Trachea (tissue), 1 donor: ENCODE measurements around a stretch of chr2.

DNA sequence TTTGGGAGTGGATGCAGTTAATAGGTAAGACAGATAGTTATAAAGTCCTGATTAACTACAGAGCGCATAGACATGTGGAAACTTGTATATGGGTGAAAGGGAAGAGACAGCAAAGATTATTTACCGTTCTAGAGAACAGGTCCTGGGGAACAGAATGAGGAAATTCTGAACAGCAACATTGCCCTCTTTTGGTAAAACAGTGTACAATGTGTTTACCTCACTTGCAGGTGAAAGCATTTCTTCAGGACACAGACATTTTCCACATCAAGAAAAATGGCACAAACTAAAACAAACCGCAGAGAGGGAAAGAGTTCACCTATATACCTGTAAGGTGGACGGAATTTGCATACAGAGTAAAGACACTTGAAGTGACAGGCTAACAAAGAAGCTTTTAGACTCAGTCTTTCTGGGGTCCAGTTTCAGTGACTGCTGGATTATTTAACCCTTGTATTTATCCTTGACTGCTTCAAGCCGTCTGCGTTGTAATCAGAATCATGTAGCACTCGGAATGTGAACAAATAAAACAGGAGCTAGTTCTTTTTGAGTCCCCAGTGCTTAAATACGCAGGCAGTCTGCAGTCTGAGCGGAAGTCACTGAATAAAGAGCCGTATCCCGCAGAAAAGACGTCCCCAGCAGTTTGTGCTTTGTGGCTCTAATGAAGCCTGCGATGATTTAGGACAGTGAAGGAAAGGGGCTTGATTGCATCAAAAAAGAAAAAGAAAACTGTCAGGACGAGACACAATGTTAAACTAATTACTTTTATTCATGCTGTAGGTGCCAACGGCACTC lies 364.8 kb upstream of the GALNT5 start:
- PRO-cap = no peak

- PRO-cap = no peak
These were observed 34.5 kb downstream of the CYTIP start for GRCh38 chr2:157409274-157409975.

GRCh38 chr2:157409976-157410199 lies 34.0 kb downstream of the CYTIP start:
- PRO-cap = no peak

GRCh38 chr2:157529450-157529741 lies 85.5 kb upstream of the CYTIP start:
- PRO-cap = no peak

GRCh38 chr2:157967264-157967734 lies 91.2 kb upstream of the ACVR1 start:
- PRO-cap = no peak

- PRO-cap = no peak
These were observed 38.5 kb upstream of the UPP2 start for GRCh38 chr2:158063249-158063572.

GRCh38 chr2:158663257-158664079 lies 131.6 kb upstream of the DAPL1 start:
- PRO-cap = no peak

DNA sequence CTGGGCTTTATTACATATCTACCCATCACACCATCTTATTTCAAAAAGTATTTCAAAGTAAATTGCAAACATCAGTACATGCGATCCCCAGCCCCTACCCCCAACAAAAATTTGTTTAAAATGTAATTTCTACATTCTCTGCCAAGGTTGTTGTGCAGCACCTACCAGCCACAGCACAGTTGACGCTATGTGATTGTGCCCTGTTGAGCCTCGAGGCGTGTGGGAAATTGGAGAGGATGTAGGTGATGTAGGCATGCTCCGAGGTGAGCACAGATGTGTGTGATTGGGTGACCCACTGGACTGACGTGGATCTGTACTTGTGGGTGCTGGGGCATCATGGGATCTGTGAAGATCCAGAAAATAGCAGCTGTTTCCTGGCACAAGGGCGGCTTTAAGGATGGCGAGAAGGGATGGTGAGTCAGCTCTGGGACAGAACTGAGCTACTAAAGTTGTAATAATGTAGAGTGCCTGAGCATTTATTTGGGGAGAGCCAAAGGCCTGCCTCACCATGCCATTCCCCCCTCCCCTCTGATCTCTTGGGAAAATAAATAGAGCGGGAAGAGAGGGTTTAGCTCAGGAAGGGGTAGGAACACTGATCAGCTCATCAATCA lies 30.0 kb downstream of the TANC1 start:
- PRO-cap = no peak

- PRO-cap = no peak
These were observed 125.1 kb downstream of the TANC1 start for GRCh38 chr2:159093609-159093927.

DNA sequence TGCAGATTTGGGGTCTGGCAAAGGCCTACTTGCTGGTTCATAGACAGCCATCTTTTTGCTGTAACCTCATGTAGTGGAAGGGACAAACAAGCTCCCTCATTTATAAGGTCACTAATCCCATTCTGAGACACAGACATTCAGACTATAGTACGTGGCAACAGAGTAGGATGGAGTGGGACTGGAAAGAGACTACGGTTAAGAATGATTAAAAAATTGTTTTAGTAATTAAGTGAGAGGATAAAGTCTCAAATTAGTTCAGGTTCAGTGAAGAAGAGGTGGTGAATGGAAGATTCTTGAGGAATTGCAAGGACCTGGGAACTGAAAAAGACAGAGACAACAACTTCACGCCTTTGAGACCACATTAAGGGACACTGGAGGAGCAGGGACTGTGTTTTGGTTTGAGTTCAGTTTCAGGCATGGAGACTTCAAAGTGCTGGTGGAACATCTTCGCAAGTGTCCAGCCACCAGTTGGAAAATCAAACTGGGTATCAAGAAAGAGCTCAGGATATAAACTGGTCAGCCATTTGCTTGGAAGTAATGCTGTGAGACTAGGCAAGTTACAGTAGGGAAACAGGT lies 145.2 kb downstream of the WDSUB1 start:
- PRO-cap = no peak

DNA sequence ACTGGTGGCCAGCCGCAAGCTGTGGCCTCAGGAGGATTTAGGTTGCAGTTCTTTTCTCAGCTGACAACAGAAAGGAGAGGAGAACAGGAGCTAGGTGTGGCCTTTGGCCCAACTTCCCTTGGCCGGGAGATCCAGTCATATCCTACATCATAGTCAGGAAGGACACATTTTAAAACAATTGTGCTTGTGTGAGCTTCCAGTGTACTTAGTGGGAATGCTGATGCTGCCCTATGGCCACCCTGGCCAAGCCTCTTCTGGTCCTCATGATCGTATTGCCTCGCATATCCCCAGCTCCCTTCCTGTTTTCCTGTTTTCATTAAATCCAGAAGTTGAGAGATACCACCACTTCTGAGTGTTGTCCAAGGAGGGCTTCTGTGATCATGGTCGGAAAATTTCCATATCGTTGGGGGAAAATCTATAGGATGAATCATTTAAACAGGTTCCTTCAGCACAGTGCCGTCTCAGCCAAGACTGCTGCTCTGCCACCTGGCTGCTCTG lies 98.0 kb downstream of the WDSUB1 start:
- PRO-cap = no peak

- PRO-cap = no peak
These were observed 61.2 kb downstream of the WDSUB1 start for GRCh38 chr2:159225207-159225760.

GRCh38 chr2:159371536-159372015 lies 85.1 kb upstream of the WDSUB1 start:
- PRO-cap = no peak

- PRO-cap = no peak
These were observed 125.8 kb upstream of the WDSUB1 start for GRCh38 chr2:159412268-159412710.

DNA sequence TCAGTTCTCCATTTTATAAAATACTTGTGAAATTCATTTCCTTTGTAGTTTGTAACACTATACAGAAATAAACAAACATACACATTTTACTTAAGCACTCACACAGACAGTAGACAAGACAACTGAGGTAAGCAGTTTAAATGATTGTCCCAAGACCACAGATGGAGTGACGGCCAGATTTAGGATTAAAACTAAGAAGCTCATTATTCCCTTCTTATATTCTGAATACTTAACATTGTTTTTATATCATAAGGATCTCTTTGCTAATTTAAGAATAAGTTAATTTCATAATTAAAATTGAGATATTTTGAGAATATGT lies 100.9 kb downstream of the BAZ2B start:
- PRO-cap = no peak

GRCh38 chr2:159613358-159614386 lies 2.7 kb downstream of the BAZ2B start:
- PRO-cap = no peak

DNA sequence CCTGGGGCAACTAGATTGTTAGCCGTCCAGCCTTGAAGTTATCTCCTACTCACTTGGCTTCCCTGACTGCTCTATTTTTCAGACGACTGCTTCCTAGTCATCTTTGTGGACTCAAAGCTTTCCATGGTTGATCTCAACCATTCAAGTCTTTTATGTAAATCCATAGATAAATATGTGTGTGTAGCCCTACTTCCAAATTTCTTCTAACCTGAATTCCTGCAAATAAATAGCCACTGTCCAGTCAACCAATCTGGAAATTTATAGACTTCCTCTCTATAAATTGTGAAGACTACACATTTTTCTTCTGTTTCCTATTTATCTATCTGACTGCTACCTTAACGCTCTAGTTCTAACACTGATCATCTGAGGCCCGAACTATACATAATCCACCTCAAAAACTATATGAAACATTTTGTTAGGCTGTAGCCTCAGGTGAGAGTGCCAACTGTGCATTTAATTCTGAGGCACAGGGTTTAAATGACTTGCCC lies 23.9 kb downstream of the CD302 start:
- PRO-cap = no peak

- PRO-cap = no peak
These were observed 32.0 kb upstream of the LY75 start for GRCh38 chr2:159936533-159936891.

DNA sequence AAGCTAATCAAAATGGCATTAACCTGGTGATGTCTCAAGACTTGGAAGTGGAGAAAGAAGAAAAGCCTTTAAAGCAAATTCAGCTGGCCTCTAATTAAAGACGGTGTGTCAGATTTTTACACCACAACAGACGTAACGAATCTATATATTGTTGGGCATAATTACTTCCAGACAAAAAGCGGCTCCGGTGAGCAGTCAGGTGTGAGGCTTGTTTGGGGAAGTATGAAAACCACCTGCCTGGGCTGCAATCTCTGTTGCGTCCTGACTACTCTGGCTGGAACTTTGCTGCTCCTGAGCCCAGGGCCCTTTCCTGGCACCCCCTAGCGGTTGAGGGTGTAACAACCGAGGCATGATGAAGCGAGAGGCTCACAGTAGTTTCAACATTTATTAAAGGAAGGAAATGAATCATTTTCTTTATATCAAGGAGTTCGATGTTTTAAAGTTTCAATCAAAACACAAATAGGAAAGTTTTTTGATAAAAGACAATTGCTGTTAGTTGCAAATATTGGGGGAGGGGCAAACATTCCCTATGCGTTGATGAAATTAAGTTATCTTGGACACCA lies 10.5 kb upstream of the ITGB6 start:
- PRO-cap = no peak

- PRO-cap = no peak
These were observed 57.1 kb upstream of the ITGB6 start for GRCh38 chr2:160257111-160257599.